IMR-90 (cell line): ENCODE measurements around a stretch of chr10.

DNA sequence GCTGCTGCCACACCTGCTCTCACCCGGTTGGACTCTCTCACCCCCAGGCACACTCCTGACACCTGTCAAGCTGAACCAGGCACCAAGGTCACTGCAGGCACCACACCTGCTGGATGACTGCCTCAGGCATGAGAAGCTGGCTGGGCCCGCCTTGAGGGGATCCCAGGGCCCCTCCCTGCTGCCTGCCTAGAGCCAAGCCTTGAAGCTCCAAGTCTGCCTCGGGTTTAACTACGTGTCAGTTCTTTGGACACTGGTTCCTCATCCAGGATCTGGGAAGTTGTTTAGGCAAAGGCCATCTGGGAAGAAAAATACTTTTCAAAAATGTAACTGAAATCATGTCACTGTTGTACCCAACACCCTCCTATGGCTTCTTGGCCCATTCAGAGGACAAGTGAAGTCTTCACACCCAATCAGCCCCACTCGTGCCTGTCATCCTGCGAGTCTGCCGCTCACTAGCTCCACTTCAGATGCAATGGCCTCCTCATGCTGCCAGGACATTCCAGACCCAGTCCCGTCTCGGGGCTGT, 227.3 kb downstream of the KCNMA1 start:
- RRBS = no CpG with 5 or more reads among the region's 9 CpGs
CAGE:
- cytosol, long polyA plus RNA = no peak
- long polyA plus RNA = no peak
- nucleus, long polyA plus RNA = no peak

- RRBS = no CpG with 5 or more reads among the region's 9 CpGs
CAGE:
- cytosol, long polyA plus RNA = no peak
- long polyA plus RNA = no peak
- nucleus, long polyA plus RNA = no peak
Observed at GRCh38 chr10:77467212-77467950, 170.2 kb downstream of the KCNMA1 start.

DNA sequence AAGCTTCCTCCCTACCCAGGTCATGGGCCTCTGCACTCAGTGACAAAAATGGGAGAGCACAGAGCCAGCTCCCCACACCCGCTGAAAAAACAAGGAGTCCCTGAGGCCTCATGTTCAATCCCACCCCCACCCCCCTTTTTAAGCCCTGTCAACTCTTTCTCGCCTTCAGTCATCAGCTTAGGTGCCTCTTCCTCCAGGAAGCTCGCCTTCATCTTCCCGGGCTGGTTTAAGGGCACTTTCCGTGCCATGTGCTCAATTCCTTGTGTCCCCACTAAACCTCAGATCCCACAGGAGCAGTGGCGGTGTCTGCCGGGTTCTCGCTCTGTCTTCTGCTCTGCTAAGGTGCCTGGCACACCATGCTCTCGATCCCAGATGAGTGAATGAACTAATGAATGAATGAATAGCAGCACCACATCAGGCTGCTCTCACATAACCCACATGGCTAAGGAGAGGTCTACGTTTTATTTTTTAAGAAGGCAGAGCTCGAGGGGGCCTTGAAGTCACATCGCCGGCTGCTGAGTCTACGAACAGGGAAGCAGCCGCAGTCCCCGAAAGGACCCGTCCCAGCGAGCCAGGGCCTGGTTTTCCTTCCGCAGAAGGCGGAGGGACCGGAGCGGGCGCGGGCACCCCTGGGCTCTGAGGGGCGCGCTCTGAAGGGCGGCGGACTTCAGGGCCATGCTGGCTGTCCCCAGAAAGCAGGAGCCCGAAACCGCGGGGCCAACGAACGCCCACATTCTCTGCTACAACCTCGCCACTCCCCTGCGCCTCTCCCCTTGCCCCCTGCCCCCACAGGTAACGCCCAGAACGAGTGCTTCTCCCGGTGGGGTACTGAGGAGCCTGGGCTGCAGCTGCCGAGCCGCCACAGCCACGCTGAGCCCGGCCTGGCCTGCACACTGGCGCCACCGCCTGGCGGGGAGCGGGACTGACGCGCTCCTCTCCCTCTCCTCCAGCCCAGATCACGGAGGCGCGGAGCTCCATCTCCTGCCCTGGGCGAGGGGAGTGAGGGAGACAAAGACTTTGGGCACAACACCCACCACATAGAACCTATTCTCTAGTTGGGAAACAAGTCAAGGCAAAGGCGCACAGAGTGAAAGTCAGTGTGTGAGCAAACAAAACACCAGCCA, 73.5 kb upstream of the KCNMA1 start:
- RRBS = 25% methylated on average over 15 of the region's 53 CpGs
CAGE:
- cytosol, long polyA plus RNA = no peak
- long polyA plus RNA = no peak
- nucleus, long polyA plus RNA = no peak

GRCh38 chr10:77788433-77788957, 138.1 kb downstream of the DLG5 start:
- RRBS = no CpG with 5 or more reads among the region's 11 CpGs
CAGE:
- cytosol, long polyA plus RNA = no peak
- long polyA plus RNA = no peak
- nucleus, long polyA plus RNA = no peak

- RRBS = 98% methylated on average over 6 of the region's 34 CpGs
CAGE:
- cytosol, long polyA plus RNA = no peak
- long polyA plus RNA = no peak
- nucleus, long polyA plus RNA = no peak
Observed at GRCh38 chr10:77856569-77857812, 69.6 kb downstream of the DLG5 start.

DNA sequence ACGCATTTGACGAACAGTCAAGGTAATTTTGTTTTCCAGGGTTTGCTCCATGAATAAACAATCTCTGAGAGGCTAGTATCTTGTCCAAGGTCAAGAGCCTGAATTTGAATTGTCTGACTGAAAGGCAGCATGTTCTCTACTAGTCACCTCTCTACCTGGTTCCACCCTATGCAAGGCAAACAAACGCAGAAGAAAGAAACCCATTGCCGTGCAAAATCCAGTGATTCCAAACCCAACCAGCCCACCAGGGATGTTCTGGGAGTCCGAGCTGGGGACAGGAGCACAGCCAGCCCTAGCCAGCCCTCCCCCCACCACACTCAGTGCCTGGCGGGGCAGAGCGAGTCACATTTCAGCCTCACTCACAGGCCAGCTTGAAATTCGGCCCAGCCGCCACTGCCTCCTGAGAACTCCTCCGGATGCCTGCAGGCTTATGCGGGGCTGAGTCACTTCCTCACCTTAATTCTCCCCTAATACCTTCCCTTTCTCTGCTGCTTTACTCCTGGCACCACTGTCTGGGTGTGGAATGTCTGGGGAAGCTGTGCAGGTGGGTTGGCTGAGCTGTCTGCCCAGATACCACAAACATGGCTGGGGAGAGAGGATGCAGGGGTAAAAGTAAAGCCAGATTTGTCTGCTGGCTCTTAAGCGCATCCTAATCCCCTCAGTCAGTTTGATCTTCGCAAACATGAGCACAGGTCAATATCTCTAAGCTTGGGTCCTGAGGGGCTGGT, 22.6 kb upstream of the DLG5 start:
- RRBS = no CpG with 5 or more reads among the region's 13 CpGs
CAGE:
- cytosol, long polyA plus RNA = no peak
- long polyA plus RNA = no peak
- nucleus, long polyA plus RNA = no peak

DNA sequence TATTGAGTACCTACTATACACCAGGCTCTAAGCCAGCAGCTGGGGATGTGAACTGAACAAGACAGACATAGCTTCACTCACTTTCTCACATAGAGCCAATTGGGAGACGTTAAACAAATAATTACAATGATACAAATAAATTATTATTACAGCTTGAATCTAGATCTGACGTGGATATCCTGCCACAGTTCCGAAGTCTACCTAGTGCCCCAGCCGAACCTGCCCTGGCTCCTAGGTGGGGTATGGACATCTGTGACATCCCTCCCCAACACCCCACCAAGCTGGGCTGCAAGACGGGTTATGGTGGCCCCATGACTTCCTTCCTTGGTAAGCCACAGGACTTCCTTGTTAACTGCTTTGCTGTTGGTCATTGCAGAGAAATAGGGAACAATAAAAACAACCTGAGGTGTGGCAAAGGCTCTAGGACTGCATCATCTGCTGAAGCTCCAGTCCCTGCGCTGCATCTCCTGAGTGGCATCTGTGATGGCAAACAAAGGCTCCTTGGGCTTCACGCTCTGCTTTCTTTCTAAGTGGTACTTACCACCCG, 216.5 kb downstream of the RPS24 start:
- RRBS = no CpG with 5 or more reads among the region's 8 CpGs
CAGE:
- cytosol, long polyA plus RNA = no peak
- long polyA plus RNA = no peak
- nucleus, long polyA plus RNA = no peak

GRCh38 chr10:78299775-78300430, 266.2 kb downstream of the RPS24 start:
- RRBS = no CpG with 5 or more reads among the region's 9 CpGs
CAGE:
- cytosol, long polyA plus RNA = no peak
- long polyA plus RNA = no peak
- nucleus, long polyA plus RNA = no peak

DNA sequence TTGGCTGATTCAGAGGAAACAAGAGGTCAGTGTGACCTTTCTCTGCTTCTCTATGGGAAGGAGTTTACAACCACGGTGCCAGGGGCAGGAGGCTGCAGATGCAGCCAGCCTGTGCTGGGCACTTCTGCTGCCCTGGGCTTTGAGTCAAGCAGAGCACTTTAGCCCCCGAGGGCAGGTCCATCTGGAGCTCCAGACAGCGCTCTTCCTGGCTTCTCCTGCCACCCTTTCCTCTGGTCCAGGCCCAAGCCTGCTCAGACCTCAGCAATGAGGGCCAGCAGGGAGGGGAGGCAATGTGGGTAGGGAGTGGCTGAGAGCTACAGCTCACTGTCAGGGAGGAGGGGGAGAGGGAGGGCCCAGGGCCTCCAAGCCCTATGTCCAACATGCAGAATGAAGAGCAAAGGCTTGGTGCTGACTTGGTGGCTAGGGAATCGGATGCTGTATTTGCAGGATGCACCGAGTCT, 481.4 kb downstream of the RPS24 start:
- RRBS = no CpG with 5 or more reads among the region's 5 CpGs
CAGE:
- cytosol, long polyA plus RNA = no peak
- long polyA plus RNA = no peak
- nucleus, long polyA plus RNA = no peak

- RRBS = no CpG with 5 or more reads among the region's 7 CpGs
CAGE:
- cytosol, long polyA plus RNA = no peak
- long polyA plus RNA = no peak
- nucleus, long polyA plus RNA = no peak
Observed at GRCh38 chr10:78551277-78551651, 517.5 kb upstream of the ZMIZ1 start.

DNA sequence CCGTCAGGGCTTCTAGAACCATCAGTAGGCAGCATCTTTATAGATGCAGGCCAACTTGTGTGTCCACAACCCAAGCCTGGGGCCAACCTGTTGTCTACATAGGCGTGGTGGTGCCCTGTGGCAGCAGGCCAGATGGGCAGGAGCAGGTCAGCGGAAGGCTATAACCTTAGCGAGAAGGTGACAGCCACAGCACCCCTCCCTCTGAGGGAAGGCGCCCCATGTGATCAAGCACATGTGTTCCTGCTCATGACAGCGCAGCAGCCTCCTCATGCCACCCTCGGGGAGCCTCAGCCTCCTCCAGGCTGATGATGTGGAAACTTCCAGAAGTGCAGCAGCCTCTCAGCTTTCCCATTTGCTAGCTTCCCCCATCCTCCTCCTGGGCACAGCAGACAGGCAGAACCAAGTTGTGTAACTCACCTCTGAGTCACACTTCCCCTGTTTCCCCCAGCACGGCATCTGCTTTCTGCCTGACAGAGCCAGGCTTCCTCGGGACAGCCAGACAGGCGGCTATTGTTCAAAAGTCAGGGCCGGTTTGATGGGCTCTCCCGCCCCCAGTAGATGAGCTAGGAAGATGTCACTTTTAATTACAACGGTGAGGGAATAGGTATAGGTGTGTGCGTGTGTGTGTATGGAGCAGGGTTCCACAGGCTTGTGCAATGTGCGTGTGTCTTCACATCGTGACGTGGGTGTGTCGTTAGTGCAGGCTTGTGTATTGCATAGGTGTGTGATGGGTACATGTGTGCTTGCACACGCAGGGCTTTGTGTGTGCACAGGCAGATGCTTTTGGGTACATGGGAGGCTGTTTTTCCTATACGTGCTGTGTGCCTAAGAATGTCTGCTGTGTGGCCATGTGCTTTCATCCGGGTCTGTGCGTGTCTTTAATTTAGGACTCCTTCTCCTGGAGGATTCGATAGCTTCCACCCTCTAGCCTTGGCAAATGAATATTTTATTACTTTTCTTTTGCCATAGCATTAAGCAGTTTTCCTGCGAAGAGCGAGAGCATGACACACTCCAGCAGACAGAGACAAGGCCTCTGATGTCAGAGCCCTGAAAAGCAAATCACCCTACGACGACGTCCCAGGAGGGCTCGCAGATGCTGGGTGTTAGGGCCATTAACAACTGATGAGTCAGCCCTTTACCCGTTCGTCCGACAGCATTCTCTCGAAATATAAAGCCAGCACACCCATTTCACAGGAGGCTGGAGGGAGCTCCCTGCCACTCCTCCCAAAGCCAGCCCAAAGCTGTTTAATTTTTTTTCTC, 311.7 kb upstream of the ZMIZ1 start:
- RRBS = no CpG with 5 or more reads among the region's 33 CpGs
CAGE:
- cytosol, long polyA plus RNA = no peak
- long polyA plus RNA = no peak
- nucleus, long polyA plus RNA = no peak

DNA sequence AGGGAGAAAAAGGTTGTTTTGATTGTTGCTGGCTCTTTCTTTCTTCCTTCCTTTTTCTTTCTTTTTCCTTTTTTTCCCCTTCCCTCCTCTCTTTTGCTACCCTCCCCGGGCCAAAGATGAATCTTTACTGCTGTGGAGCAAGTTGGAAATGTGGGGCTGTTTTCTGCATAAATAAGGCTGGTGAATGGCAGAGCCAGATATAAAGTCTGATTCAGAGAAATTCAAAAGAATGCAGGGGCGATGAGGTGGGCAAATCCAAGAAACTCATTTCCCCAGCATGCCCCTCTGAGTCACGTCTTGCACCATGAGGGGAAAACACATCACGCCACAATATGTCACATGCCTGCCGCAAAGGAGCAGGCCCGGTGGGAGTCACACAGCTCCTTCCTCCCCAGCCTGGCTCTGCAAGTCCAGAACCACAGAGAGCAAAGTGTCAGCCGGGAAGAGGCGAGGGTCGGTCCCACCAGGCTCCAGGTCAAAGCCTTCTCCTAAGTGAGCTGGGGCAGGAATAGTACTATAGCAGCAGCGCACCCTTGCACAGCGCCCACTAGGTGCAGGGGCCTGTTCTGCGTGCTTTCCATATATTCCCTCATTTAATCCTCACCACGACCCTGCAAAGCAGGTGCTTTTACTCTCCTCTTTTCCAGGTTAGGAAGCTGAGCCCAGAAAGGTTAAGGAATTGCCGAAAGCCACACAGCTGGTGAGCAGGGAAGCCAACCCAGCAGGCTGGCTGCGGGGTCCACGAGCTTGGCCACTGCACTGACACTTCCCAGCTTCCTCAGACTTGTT, 94.2 kb upstream of the ZMIZ1 start:
- RRBS = 4% methylated on average over 2 of the region's 16 CpGs
CAGE:
- cytosol, long polyA plus RNA = no peak
- long polyA plus RNA = no peak
- nucleus, long polyA plus RNA = no peak

DNA sequence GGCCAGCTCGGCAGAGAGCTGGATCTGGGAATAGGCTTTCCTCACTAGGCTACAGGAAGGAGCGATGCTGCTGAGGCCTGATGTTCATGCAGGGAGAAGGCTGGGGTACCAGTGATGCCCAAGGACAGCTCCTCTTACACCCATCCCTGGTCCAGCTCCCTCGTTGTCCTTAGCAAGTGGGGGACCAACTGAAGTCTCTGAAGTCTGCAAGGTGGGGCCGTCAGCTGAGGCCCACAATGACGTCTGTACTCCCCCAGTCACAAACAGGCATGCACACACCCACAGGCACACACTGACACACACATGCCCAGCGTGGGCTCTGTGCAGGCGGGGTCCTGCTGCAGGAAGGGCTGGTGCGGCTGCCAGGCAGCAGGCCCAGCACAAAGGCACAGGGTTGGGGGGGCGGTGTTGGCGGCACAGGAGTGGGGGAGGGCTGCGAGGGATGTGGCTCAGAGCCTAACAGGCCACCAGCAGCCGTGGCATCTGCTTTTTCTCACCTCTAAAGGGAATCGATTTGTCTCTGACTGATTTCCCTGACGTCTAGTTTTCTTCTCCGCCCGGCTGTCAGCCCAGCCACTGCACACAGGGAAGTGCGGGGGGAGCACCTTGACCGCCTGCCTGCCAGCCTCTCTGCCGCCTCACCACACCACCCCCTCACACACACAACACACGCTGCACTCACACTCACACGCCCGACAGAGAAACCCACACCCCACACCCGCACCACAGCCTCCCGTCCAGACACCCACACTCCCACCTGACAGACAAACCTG, 43.6 kb upstream of the ZMIZ1 start:
- RRBS = no CpG with 5 or more reads among the region's 24 CpGs
CAGE:
- cytosol, long polyA plus RNA = no peak
- long polyA plus RNA = no peak
- nucleus, long polyA plus RNA = no peak

GRCh38 chr10:79067831-79068417, 842 bp upstream of the ZMIZ1 start:
- RRBS = 12% methylated on average over 10 of the region's 40 CpGs
CAGE:
- cytosol, long polyA plus RNA = no peak
- long polyA plus RNA = no peak
- nucleus, long polyA plus RNA = no peak

DNA sequence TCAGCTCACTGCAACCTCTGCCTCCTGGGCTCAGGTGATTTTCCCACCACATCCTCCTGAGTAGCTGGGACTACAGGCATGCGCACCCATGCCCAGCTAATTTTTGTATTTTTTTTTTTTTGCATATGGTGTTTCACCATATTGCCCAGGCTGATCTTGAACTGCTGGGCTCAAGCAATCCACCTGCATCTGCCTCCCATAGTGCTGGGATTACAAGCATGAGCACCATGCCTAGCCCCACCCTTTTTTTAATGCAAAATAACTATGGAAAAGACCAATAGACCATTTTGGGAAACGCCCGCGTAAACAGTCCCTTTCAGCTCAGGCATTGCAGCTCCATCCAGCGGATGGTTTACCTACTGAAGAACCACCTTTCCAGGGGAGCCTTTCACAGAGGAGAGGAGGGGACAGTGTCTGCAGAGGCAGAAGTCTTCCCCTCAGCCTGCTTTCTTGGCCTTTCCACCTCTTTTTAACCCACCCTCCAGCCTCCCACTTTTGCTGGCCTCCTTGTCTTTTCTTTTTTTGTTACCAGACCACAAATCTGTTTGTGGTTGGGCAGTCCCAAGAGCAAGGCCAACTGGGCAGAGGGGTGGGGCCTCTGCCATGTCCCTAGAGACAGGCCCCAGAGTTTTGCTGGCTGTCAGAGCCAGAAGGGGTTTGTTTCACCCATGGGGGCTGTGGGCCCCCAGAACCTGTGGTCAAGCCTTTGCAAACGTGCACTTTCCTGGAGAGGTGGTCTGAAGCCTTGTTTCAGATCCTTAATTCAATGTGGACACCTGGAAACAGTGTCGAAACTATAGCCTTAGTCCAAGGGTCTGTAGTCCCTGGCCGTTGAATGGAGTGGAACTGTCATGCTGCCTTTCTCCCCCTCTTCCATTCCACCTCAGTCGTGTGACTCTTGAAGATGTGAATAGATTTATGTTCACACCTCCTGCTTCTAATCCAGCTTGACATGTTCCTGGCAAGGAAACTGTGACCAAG, 10.1 kb downstream of the ZMIZ1 start:
- RRBS = no CpG with 5 or more reads among the region's 9 CpGs
CAGE:
- cytosol, long polyA plus RNA = no peak
- long polyA plus RNA = no peak
- nucleus, long polyA plus RNA = no peak

GRCh38 chr10:79084882-79085713, 16.3 kb downstream of the ZMIZ1 start:
- RRBS = 86% methylated on average over 7 of the region's 16 CpGs
CAGE:
- cytosol, long polyA plus RNA = no peak
- long polyA plus RNA = no peak
- nucleus, long polyA plus RNA = no peak

GRCh38 chr10:79132899-79133365, 64.2 kb downstream of the ZMIZ1 start:
- RRBS = no CpG with 5 or more reads among the region's 5 CpGs
CAGE:
- cytosol, long polyA plus RNA = no peak
- long polyA plus RNA = no peak
- nucleus, long polyA plus RNA = no peak

- RRBS = 0% methylated on average over 1 of the region's 10 CpGs
CAGE:
- cytosol, long polyA plus RNA = no peak
- long polyA plus RNA = no peak
- nucleus, long polyA plus RNA = no peak
Observed at GRCh38 chr10:79137176-79137814, 68.5 kb downstream of the ZMIZ1 start.

DNA sequence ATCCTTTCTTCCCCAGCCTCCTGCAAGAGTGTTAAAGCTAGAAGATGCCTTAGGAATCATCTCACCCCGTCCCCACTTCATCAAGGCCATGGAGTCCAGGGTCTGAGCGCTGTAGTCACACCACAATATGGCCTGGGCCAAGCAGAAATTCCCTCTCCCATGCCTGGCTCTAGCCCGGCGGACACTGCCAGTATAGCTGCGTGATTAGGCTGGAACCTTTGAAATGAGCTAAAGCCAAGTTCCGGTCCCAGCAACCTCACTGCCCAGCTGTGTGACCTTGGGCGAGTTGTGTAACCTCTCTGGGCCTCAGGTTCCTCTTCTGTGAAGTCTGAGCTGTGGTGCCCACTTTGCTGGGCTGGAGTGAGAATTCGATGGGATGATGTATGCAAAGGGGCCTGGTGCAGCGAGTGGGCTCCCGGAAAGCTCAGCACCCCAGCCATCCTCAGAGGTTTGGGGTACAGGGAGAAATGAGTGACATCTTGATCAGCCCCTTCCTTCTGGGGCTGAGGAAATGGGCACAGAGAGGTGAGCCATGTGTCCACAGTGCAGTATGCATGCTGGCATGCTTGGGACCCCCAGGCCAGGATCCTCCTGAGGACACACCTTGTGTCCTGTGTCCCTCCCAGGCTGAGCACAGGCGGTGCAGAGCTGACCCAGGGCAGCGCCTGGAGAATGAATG, 118.5 kb downstream of the ZMIZ1 start:
- RRBS = 89% methylated on average over 4 of the region's 12 CpGs
CAGE:
- cytosol, long polyA plus RNA = no peak
- long polyA plus RNA = no peak
- nucleus, long polyA plus RNA = no peak

- RRBS = no CpG with 5 or more reads among the region's 15 CpGs
CAGE:
- cytosol, long polyA plus RNA = no peak
- long polyA plus RNA = no peak
- nucleus, long polyA plus RNA = no peak
Observed at GRCh38 chr10:79215839-79216319, 131.4 kb upstream of the PPIF start.